Caco-2 (cell line): Measurements from ENCODE around the genes SCNM1, RFX5, RPTN and LCE3B.

GRCh38 chr1:150981143-150981632 lies 904 bp upstream of the ANXA9 start:
- PRO-cap, result bidirectional peak, plus-strand start at chr1:150981417, minus-strand start at chr1:150981297
- RRBS, result no CpG with 5 or more reads among the region's 6 CpGs

- PRO-cap, result bidirectional peak, plus-strand start at chr1:151166144, minus-strand start at chr1:151165860
- RRBS, result 4% methylated on average over 6 of the region's 34 CpGs
These were observed at the start of gene SCNM1 for GRCh38 chr1:151165769-151166361. Gene SCNM1 (plus strand): TSS chr1:151166144.

GRCh38 chr1:151265322-151265795 lies 10.8 kb downstream of the PSMD4 start:
- PRO-cap, result no peak
- RRBS, result no CpG with 5 or more reads among the region's 4 CpGs

DNA sequence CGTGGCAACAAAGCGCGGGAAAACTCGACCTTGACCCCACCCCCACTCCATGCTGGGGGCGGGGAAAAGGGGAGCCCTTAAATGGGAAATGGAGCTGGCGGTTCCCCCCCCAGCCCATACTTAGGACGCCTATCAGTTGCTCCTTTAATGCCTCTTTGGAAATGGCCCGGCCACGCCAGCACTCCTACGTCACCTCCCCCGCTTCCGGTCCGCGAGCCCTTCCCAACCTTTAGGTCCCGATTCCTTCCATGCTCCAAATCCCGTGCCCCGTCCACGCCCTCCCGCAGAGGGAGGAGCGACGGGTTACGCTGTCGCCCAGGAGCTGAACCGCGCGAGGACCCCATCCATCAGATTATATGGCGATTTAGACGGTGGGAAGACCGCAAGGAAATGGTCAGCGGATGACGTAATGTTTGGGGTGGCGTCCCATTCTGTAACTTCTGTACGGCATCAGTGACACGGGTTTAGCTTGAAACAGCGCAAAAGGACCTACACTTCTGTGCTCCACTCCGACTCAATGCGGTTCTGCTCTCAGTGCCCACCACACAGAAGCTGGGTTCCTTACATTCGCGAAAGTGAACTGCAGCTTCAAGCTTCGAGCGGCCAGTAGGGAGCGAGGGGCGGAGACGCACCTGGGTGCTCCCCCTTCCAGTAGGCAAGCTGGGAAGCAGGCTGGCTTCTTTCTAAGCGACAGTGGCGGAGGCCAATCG lies 628 bp upstream of the ZNF687 start:
- PRO-cap, result bidirectional peak, plus-strand start at position 61 of the sequence, minus-strand start outside the sequence; bidirectional peak, plus-strand start at position 284 of the sequence, minus-strand start at position 358 of the sequence; bidirectional peak, plus-strand start outside the sequence, minus-strand start at position 608 of the sequence
- RRBS, result 4% methylated on average over 4 of the region's 47 CpGs

- PRO-cap, result no peak
- RRBS, result 94% methylated on average over 1 of the region's 15 CpGs
These were observed 8.5 kb downstream of the ZNF687 start for GRCh38 chr1:151290575-151291109.

DNA sequence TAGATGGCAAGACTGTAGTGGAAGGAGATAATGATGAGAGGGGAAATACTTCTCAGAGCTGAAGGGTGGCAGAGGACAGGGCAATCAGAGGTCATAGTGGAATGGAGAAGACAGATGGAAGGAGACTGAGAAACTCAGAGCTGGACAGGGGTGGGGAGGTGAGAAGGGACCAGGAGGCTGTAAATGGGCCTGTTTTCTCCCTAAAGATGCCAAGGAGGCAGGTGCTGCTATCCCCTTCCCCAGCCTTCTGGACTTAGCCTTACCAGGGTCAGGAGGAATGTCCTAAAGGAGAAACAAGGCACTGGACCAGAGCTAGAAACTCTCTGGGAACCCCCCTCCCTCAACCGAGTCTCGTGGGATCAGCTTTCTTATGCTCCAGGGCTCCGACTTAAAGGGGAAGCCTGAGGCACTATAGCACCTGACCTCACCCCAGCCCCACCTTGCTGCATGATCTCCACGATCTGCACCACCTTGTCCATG lies 11.5 kb downstream of the ZNF687 start:
- PRO-cap, result no peak
- RRBS, result no CpG with 5 or more reads among the region's 4 CpGs

DNA sequence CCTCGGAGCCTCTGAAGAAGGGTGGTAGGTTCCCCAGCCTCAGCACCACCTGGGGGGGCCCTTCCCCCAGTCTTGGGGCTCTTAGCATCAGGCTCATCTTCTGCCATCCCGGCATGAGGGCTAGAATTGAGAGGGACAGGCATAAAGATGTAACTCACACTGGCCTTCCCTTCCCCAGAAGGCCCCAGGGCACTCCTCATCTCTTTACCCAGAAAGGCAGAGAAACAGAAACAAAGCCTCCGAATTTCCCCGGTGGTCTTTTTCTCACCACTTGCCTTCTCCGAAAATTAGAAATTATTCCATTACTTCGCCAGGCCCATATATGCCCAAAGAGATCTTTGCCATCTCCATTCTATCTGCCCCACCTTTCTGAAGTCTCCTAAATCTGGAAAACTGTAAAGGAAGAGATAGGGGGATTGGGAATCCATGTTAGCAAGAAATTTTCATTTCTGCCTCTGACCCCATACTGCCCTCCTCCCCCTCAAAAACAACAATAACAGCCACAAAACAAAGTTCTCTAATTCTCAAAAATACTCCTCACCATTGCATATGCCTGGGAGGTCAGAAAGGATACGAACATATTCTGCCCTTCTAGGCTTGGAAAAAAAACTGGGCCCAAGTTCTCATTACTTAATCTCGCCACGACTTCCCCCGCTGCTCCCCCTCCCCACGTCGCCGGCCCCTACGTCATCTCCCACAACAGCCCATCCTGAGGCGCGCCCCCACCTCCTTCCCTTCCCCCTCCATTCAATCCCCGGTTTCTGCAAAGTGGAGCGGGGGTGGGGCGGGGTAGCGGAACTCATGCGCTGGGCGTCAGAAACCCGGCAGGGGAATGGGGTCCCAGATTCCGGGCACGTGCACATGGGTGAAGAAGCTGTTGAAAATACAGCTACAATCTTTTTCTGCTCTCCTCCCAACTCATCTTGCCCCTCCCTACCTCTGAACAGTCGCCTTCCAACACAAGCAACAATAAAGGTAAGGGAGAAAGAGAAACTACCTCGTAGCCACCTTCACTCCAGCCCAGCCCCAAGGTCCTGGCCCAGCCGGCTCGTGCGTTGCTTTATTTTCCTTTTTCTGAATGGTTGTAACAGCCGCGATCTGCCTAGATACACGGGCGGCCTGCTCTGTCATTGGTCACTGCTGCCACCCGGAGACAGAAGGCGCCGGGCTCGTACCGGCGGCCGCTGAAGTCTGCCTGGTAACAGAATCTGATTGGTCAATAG lies at the start of gene RFX5:
Gene RFX5 (minus strand): TSS at position 1,039 of the 1,223 bp plus-strand sequence.
- PRO-cap, result bidirectional peak, plus-strand start at position 827 of the sequence, minus-strand start at position 643 of the sequence; bidirectional peak, plus-strand start outside the sequence, minus-strand start at position 1,036 of the sequence
- RRBS, result 5% methylated on average over 17 of the region's 41 CpGs

- PRO-cap, result no peak
- RRBS, result no CpG with 5 or more reads among the region's 4 CpGs
These were observed 731 bp downstream of the SELENBP1 start for GRCh38 chr1:151371799-151372149.

- PRO-cap, result no peak
- RRBS, result no CpG with 5 or more reads among the region's 12 CpGs
These were observed 5.9 kb downstream of the PSMB4 start for GRCh38 chr1:151405069-151405815.

DNA sequence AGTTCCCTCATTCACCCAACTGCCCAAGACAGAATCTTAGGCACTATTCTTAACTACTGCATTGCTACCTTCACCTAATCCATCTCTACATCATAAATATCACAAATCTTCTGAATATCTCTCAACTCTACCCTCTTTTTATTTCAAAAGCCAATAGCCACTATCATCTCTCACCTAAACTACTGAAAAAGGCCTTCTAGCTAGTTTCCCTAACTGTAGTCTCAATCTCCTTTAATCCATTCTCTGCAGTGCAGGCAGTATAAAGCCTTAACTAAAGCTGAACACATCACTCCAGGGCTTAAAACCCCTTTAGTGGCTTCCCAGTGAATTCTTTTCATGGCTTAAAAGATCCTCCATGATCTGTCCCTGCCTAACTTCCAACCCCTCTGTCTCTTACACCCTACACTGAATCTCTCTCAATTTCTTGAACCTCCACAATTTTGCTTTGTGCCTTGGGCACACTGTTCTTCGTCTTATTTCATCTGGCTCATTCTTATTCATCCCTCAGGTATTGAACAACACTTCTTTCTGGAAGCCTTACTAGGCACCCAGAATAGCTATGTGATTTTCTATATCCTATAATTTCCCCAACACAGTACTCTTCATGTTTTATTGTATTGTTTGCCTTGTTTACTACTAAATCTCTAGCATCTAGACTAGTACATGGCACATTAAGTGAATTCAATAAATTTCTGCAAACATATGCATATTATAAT lies 11.6 kb downstream of the PSMB4 start:
- PRO-cap, result no peak
- RRBS, result no CpG with 5 or more reads among the region's 1 CpG

DNA sequence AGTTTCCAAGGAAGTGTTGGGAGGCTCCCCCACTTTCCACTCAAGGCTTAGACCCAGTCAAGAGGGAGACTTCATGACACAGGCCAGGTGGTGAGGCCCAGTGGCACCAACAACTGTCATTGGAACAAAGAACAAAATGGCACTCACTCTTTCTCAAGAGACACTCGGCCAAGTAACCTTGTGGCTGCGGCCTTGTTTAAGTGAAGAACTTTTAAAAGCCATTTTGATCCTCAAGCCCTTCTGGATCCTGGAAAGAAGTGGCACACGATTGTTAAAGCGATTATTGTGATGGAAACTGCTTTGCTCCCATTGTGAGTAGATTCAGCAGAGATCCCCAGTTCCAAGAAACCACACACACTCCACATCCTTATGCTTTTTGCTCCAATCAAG lies 446 bp upstream of the POGZ start:
- PRO-cap, result no peak
- RRBS, result no CpG with 5 or more reads among the region's 4 CpGs

DNA sequence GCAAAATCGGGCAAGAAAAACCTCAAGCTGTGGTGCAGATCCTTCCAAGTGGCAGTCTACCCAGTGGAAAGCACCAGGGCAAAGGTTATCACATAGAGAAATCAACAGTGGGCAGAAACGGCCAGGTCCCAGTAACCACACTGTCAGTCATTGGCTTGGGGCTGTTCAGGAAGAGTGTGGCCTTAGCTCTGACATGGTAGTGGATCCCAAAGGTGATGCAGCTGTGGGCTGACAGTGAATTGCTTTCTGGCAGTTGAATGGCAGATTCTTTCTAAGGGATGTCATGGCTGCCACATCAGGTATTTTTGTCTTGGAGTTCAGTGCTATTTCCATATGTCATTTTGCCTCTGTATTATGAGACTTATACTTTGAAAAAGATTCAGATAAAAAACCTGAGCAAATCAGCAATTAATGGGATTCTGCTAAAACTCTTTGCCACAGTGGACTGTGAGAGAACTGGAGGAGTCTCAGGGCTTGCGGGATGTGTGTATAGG lies 8.1 kb upstream of the CGN start:
- PRO-cap, result no peak
- RRBS, result no CpG with 5 or more reads among the region's 3 CpGs

DNA sequence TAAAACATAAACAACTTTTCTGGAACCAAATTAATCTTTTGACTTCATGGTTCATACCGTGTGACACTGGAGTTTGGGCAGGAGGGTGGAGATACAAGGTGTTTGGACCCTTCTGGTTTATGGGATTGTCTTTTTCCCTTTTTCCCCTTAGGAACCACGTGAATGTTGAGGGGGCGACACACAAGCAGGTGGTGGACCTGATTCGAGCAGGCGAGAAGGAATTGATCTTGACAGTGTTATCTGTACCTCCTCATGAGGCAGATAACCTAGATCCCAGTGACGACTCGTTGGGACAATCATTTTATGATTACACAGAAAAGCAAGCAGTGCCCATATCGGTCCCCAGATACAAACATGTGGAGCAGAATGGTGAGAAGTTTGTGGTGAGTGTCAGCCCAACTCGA lies 26.9 kb downstream of the SNX27 start:
- PRO-cap, result no peak
- RRBS, result no CpG with 5 or more reads among the region's 9 CpGs

DNA sequence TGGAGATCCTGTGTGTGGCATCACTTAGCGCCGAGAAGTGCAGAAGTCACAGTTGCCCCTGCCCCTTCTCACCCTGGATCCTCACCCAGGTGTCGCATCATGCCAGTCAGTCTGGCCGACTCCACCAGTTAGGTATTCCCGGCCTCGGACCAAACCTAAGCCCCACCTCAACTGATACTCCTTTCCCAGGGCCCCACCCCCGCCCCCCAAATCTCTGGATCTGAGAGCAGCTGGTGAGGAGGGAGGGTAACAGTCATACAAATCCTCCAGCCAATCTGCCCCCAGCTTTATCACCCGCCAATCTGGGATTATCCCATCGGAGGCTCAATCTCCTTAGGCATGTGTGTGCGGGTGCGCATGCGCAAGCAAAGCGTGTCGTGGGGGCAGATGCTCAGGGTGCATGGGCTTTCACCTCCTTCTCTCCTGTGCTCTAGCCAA lies 5.3 kb downstream of the CELF3 start:
- PRO-cap, result no peak
- RRBS, result no CpG with 5 or more reads among the region's 14 CpGs

DNA sequence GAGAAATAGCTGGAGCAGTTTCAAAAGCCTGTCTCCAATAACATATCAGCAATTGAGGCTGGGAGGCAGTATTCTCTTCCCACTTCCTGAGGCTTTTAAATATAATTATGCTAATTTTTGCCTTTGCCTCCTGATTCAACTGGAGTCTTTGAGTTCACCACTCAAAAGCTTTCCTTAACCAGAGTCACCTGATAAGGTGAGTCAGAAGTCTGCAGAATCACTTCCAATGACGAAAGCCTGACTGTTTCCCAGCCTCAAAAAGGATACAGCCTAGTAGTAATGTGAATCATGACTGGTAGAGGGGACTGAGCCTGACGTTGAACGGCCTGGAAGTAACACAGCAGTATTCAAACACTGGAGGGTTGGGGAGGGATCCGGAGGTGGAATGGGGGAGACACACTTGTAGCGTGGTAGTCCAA lies 10.4 kb upstream of the MRPL9 start:
- PRO-cap, result no peak
- RRBS, result no CpG with 5 or more reads among the region's 5 CpGs

DNA sequence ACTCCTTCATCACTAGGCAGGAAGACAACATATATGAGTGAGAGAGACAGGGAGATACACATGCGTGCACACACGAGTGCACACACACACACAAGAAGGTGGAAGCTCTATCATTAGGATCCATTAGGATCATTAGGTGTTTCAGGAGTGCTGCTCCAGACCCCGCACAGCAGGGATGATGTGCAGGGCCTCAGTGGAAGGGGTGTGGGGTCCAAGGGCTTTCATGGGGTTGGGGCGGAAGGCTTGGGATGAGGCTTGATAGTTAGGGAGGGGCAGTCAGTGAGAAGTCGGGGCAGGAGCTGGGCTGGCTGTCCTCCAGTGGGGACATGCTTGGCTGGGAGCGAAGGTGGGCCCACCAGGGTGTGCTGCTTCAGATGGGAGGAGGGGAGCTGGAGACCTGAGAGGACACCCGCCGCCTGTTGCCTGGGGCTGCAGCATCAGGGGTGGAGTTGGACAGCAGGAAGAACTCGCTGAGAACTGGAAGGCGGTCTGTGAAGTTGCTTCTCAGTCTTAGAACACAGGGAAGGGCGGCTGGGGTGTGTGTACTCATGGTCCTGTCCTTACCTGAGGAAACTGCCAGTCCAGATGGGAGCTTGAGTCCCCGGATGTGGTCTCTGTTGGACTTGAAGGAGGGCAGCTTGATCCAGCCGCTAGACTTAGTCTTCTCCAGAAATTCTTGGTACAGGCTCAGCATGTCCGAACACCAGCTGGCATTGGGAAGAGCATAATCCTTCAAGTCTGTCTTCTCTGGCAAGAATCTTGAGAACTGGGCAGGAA lies 1.6 kb downstream of the THEM5 start:
- PRO-cap, result no peak
- RRBS, result no CpG with 5 or more reads among the region's 14 CpGs

DNA sequence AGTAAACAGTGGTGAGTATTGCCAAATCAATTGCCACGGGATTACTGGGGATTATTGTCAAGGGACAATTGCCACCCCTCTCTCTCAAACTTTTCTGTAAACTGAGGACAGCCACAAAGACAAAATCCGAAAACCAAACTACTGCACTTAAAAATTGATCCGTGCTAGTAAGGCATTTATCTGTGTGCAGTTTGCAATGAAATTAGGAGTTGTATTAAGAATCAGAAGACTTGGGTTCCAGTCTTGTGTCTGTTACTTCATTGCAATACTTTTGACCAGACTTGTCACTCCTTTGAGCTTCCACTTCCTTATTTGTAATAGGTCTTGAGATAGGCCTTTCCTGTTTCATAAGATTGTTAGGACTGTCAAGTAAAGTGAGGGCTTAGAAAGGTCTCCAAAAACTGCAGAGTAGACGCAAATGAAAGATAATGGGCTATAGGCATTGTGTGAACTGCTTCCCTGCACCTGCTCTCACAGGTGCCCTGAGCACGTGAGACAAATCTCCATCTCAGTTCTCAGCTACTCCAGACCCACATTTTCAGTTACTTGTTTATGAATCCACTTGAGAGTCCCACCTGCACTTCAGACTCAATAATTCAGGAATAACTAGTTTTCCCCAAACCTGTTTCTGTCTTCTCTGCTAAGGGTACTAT lies 1.4 kb upstream of the S100A11 start:
- PRO-cap, result no peak
- RRBS, result no CpG with 5 or more reads among the region's 5 CpGs

DNA sequence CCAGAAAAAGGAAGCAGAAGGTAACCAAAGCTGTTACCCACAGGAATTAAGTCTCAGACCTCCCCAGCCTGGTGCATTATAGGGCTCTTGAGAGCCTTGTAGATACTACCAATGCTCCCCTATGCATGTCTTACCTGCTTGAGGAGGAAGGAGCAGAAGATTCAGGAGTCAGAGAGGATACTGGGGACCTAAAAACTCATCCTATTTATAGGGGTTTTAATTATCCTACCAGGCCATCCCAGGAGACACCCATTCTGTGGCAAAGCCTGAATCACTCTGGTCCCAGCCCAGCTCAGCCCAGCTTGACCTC lies at the start of gene RPTN:
Gene RPTN (minus strand): TSS at position 179 of the 310 bp plus-strand sequence.
- PRO-cap, result no peak

DNA sequence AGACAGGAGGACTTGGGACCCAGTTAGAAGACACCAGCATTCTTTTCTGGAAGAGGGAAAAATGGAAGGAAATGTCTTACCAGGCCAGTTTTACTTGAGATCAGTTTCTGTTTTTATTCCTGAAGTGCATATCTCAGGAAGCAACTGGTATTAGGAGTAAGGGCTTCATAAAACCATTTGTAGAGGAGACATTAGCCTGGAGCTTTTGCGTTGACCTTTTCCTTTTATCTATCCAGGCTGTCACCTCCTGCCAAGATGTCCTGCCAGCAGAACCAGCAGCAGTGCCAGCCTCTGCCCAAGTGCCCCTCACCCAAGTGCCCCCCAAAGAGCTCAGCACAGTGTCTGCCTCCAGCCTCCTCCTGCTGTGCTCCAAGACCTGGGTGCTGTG lies at the start of gene LCE3B:
Gene LCE3B (plus strand): TSS at position 256 of the 388 bp plus-strand sequence.
- PRO-cap, result no peak
- RRBS, result no CpG with 5 or more reads among the region's 1 CpG

DNA sequence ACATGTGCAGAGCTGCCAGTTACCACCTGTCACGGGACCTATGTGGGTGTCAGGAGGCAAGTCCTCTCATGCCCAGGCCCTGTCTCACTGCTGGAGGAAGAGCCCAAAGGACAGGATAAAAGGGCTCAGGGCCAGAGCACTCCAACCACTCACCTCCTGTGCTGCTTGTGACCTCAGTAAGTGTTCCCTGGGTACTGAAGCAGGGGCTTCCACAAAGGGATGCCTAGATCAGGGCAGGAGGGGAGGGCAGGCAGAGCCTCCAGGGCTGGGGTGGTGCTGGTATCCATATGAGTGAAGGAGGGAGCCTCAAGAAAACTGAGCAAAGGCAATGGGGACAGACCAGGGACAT lies 590 bp upstream of the LCE1B start:
- PRO-cap, result no peak
- RRBS, result no CpG with 5 or more reads among the region's 1 CpG